ENCODE measurements around a stretch of chr6.

GRCh38 chr6:159062972-159063319 lies 18.2 kb upstream of the TAGAP start:
- RRBS = no CpG with 5 or more reads among the region's 1 CpG
CAGE:
- cytosol, long polyA plus RNA = no peak
- long polyA plus RNA = no peak
- nucleus, long polyA plus RNA = no peak

DNA sequence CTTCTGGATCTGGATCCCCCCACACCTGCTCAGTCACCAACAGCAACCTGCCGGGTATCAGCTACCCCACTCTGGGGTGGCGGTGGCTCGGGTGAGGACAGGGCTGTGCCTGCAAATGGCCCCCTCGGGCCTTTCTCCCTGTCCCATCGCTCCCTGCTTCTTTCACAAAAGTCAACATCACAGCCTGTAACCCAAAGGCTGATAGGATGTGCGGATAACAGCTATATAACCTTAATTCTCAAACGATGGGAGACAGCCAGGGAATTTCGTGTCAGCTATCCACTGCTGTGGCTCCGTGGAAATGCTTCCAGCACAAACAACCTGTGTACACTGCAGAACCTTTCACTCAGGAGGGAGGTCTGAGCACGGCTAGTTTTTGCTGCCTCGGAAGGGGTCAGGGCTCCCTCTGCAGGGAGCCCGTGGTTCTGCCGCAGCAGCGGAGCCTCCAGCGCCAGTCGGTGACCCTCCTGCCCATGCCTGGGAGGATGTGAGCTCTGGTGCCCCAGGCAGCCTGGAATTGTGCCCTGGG lies 59.2 kb upstream of the TAGAP start:
- RRBS = no CpG with 5 or more reads among the region's 16 CpGs
CAGE:
- cytosol, long polyA plus RNA = no peak
- long polyA plus RNA = no peak
- nucleus, long polyA plus RNA = no peak

DNA sequence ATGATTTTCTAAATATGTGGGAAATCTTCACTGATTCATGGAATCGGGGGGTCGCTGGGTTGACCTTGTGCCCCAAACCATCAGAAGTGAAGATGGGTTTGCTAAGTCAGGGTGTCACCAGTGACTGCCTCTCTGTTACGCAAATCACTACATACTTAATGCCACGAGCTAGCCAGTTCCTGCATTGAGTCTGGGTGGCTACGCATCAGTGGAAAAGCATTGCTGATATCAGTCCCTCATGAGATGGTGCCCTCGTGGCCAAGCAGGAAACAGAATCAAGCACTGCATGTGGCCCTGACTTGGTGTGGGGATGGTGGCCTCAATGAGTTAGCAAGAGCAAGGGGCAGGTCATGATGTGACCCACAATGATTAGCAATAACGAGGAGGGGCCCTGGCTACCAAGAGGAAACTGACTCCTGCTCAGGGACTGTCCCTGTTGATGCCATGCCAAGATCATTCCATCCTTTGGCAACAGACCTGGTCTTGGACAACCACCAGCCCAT lies 51.7 kb upstream of the FNDC1 start:
- RRBS = no CpG with 5 or more reads among the region's 7 CpGs
CAGE:
- cytosol, long polyA plus RNA = no peak
- long polyA plus RNA = no peak
- nucleus, long polyA plus RNA = no peak

DNA sequence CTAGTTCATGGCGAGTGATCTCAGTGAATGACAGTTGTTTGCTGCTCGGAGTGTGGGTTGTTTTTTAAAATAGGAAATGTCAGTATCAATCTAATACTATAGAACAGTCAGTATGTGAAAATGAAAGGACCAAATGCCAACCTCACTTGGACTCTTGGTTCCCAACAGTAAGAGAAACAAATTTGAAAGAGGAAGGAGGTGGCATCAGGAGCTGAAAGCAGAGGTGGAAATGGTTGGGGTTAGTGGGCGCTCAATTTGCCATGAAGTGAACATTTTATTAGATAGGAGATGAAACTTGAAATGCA lies 1.6 kb upstream of the PNLDC1 start:
- RRBS = no CpG with 5 or more reads among the region's 3 CpGs
CAGE:
- cytosol, long polyA plus RNA = no peak
- long polyA plus RNA = no peak
- nucleus, long polyA plus RNA = no peak

DNA sequence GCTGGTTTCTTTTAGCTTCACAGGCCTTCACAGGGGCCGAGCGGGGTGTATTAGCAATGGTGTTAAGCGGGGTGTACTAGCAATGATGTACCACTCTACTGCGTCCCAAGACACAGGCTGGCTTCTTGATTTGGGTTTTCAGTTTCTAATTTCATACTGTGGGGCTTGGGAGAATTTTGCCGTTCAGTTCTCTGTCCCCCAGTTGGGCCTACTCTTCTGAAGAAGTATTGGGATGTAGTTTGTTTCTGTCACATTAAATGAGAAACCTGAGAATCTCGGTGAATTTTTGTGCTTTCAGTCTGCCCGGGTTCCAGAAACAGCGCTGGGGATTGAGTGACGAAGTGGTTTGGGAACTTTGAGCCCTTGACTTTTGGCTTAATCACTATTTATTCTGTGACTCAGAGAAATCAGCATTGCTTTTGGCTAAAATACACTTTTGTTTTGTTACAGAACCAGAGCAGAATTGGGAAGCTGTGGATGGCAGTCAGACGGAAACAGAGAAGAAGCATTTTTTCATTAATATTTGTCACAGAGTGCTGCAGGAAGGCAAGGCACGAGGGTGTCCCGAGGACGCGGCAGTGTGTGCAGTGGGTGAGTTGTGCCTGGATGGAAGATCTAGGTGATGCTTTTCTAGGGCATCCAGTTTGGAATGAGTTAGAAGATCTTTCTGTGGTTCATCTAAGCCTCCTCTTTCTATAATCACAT lies 74.0 kb downstream of the IGF2R start:
- RRBS = no CpG with 5 or more reads among the region's 14 CpGs
CAGE:
- cytosol, long polyA plus RNA = no peak
- long polyA plus RNA = no peak
- nucleus, long polyA plus RNA = no peak

GRCh38 chr6:160069601-160070223 lies 51.9 kb upstream of the SLC22A1 start:
- RRBS = no CpG with 5 or more reads among the region's 26 CpGs
CAGE:
- cytosol, long polyA plus RNA = no peak
- long polyA plus RNA = no peak
- nucleus, long polyA plus RNA = no peak

GRCh38 chr6:160075463-160076143 lies 46.0 kb upstream of the SLC22A1 start:
- RRBS = 100% methylated on average over 2 of the region's 16 CpGs
CAGE:
- cytosol, long polyA plus RNA = no peak
- long polyA plus RNA = no peak
- nucleus, long polyA plus RNA = no peak

GRCh38 chr6:160085671-160086108 lies 35.9 kb upstream of the SLC22A1 start:
- RRBS = no CpG with 5 or more reads among the region's 7 CpGs
CAGE:
- cytosol, long polyA plus RNA = no peak
- long polyA plus RNA = no peak
- nucleus, long polyA plus RNA = no peak

DNA sequence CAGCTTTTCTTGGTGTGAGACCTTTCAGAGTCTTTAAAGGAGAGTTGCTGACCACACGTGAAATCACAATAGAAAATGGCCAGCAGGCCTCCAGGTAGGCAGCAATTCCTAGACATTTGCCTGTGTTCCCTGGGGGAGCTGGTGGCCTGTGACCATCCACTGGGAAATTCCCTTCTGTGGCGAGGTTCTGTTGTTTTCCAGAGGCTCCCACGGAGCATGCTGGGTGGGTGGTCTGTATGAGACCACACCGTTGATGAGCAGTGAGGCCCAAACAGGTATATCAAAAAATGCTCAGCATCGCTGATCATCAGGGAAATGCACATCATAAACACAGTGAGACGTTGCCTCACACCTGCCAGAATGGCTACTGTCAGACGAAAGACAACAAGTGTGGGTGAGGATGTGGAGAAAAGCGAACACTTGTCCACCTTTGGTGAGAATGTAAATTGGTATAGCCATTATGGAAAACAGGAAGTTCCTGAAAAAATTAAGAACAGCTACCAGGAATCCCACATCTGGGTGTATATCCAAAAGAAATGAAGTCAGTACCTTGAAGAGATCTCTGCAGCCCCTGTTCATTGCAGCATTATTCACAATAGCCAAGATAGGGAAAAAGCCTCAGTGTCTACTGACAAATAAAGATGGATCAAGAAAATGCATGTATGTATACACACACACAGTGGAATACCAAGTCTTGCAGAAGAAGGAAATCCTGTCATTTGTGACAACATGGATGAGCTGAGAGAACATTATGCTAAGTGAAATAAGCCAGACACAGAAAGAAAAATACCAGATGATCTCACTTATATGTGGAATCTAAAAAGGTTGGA lies 11.4 kb upstream of the SLC22A1 start:
- RRBS = no CpG with 5 or more reads among the region's 8 CpGs
CAGE:
- cytosol, long polyA plus RNA = no peak
- long polyA plus RNA = no peak
- nucleus, long polyA plus RNA = no peak

DNA sequence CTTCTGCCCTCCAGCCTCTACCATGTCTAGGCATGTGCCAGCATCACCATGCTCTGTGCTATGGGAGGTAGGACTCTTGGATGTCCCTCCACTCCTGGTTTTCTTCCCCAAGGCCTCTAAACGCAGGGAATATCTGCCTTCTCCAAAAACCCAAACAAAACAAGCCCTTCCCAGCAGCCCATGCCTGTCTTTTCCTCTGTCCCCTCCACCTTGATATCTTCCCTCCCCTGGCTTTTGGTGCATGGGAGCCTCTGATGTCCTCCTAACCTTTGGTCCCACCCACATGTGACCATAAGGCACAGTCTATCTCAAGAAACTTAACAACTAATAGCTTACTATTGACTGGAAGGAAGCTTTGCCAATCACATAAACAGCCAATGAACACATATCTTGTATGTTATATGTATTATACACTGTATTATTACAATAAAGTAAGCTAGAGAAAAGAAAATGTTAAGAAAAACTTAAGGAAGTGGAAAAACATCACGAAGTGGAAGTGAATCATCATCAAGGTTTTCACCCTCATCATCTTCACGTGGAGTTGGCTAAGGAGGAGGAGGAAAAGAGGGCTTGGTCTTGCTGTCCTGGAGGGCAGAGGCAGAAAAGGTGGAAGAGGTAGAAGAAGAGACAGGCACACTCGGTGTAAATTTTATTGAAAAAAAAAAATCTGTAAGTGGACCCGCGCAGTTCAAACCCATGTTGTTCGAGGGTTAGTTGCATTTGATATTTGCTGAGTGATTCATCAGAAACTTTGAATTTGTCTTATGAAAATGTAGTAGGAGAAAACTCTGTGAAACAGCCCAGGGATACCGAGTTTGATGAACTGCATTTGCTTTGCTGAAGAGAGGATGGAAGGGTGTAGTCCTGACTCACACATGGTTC lies 7.8 kb downstream of the SLC22A1 start:
- RRBS = no CpG with 5 or more reads among the region's 8 CpGs
CAGE:
- cytosol, long polyA plus RNA = no peak
- long polyA plus RNA = no peak
- nucleus, long polyA plus RNA = no peak

GRCh38 chr6:160139449-160140190 lies 18.0 kb downstream of the SLC22A1 start:
- RRBS = no CpG with 5 or more reads among the region's 17 CpGs
CAGE:
- cytosol, long polyA plus RNA = no peak
- long polyA plus RNA = no peak
- nucleus, long polyA plus RNA = no peak

DNA sequence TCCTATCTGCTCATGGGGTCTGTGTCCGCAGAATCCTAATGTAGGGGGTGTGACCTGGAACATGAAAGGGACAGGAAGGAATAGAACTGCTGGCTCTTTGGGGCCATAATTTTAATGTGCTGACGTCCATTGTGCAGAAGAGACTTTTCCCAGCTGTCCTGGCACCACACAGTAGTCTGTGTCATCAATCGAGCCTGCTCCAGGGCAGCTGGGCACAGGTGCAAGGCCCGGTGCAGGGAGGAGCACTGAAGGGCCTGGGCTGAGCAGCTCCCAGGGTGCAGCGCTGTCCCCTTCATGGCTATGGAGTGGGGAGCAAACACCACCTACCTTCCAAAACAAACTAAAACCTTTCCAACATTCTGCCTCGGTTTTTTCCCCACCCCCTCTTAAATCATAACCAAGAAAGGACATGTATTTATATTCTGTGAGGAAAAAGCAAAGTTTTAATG lies 8.2 kb downstream of the SLC22A3 start:
- RRBS = no CpG with 5 or more reads among the region's 6 CpGs
CAGE:
- cytosol, long polyA plus RNA = no peak
- long polyA plus RNA = no peak
- nucleus, long polyA plus RNA = no peak

DNA sequence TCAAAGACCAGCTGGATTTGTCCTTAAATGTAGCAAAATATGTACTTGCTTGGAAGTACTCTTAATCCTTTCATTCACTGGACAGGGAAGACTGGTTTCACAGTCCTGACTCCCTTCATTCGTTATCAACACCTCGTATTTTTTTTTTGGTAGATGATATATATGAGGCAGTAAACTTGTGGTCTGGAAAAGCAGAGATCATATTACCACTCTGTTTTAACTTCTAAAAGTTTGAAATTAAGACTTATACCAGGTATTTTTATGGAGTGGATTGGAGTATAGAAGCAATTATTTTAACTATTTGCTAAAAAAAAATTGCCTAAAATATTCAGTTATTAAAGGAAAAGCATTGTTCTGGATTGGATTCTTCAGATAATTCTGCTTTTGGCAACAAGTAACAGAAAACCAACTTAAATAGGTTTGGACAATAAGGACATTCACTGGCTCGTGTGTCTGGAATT lies 83.3 kb downstream of the SLC22A3 start:
- RRBS = no CpG with 5 or more reads among the region's 3 CpGs
CAGE:
- cytosol, long polyA plus RNA = no peak
- long polyA plus RNA = no peak
- nucleus, long polyA plus RNA = no peak

GRCh38 chr6:160509604-160509955 lies 154.5 kb downstream of the LPA start:
- RRBS = no CpG with 5 or more reads among the region's 1 CpG
CAGE:
- cytosol, long polyA plus RNA = no peak
- long polyA plus RNA = no peak
- nucleus, long polyA plus RNA = no peak

- RRBS = 3% methylated on average over 20 of the region's 78 CpGs
CAGE:
- cytosol, long polyA plus RNA = no peak
- long polyA plus RNA = no peak
- nucleus, long polyA plus RNA = start-site peak on the minus strand at chr6:160520263-160520297, 46 reads
Measured at GRCh38 chr6:160519822-160521055, 143.8 kb downstream of the LPA start.

DNA sequence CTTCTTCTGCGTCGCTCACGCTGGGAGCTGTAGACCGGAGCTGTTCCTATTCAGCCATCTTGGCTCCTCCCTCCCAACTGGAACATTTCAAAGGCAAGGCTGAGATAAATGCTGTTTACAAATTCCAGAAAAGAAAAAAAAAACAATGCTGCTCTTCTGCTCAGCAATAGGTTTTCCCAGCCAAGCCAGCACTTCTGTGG lies 16.5 kb upstream of the PLG start:
- RRBS = no CpG with 5 or more reads among the region's 4 CpGs
CAGE:
- cytosol, long polyA plus RNA = no peak
- long polyA plus RNA = no peak
- nucleus, long polyA plus RNA = no peak

- RRBS = no CpG with 5 or more reads among the region's 7 CpGs
CAGE:
- cytosol, long polyA plus RNA = no peak
- long polyA plus RNA = no peak
- nucleus, long polyA plus RNA = no peak
Measured at GRCh38 chr6:160739858-160740470, 37.9 kb downstream of the PLG start.

DNA sequence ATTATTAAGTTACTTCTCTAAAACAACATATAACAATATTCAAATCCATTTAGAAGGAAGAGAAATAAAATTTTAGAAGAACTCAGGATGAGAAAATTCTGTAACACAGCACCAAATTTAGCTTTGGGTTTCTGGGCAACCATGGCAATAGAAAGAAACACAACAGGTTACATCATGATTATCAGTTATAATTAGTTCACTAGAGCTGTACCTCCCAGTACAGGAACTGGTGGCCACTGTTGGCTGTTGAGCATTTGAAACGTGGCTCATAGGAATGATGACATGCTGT lies 23.8 kb upstream of the MAP3K4 start:
- RRBS = no CpG with 5 or more reads among the region's 1 CpG
CAGE:
- cytosol, long polyA plus RNA = no peak
- long polyA plus RNA = no peak
- nucleus, long polyA plus RNA = no peak

DNA sequence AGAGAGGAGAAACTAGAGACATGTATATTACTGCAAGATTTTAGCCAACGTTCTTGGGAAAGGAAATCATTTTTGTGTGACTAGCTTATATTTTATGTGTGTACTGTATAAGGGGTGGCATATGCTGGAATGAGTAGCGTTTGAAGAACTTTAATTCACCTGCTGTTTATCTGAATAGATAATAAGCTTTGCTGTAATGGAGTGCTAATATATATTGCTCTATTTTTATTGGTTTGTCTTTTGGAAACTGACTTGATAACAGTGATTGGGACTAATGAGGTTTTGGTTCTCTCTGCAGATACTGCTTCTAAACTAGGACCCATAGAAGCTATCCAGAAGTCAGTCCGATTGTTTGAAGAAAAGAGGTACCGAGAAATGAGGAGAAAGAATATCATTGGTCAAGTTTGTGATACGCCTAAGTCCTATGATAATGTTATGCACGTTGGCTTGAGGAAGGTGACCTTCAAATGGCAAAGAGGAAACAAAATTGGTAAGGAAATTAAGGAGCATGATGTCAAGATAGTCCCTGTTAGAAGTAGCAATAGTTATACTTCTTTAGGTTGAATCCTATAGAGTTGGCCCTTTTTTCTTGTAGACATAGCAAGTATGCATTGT lies 114.8 kb downstream of the MAP3K4 start:
- RRBS = no CpG with 5 or more reads among the region's 6 CpGs
CAGE:
- cytosol, long polyA plus RNA = no peak
- long polyA plus RNA = no peak
- nucleus, long polyA plus RNA = no peak

DNA sequence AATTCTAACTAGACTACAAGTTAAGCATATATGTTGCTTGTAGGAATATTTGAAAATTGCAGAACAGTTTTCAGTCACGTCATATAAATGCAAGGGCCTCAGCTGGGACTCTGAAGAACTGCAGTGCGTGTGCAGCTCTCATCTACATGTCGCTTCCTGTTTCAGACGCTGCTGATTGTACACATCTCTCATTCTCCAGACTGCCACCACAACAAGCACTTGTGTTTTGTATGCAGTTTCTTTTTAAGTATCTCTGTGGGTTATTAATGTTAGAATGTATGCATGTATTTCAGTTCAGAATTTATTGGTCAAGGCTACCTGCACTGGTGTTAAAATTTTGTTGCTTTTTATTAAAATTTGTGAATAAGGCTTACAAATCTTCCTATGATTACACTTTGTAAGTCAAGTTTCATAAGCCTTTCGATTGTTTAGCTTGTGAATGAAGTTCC lies 119.8 kb downstream of the MAP3K4 start:
- RRBS = no CpG with 5 or more reads among the region's 5 CpGs
CAGE:
- cytosol, long polyA plus RNA = no peak
- long polyA plus RNA = no peak
- nucleus, long polyA plus RNA = no peak

All from H1 (cell line).